Sternocleidomastoid (tissue), 1 donor: ENCODE measurements around a stretch of chr14.

DNA sequence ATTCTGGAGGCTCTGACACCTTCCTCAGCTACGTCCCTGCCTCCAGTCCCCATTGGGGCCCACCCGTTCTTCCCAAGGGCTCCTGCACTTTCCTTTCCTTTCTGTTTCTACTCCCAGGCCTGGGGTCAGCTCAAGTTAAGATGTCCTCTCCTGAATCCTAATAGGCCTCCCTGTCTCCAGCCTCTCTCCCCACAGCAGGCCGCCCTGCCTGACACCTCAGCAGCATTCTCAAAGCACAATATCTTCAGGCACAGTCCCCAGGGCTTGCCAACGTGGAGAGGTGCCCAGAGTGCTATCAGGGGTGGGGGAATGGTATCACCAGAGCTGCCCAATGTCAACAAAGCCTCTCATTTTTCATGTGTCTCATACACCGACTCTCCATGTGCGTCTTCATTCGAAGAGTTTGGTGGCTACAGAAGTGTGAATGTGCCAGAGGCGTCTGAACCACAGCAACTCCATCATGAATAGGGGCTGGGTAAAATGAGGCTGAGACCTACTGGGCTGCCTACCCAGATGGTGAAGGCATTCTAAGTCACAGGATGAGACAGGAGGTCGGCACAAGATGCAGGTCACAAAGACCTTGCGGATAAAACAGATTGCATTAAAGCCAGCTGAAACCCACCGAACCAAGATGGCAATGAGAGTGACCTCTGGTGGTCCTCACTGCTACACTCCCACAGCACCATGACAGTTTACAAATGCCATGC is 122.9 kb downstream of the FOXN3 start:
- PRO-cap = no peak

- PRO-cap = no peak
These were observed 65.5 kb downstream of the FOXN3 start for GRCh38 chr14:89351361-89352029.

- PRO-cap = no peak
These were observed 1.5 kb upstream of the FOXN3 start for GRCh38 chr14:89418450-89419027.

DNA sequence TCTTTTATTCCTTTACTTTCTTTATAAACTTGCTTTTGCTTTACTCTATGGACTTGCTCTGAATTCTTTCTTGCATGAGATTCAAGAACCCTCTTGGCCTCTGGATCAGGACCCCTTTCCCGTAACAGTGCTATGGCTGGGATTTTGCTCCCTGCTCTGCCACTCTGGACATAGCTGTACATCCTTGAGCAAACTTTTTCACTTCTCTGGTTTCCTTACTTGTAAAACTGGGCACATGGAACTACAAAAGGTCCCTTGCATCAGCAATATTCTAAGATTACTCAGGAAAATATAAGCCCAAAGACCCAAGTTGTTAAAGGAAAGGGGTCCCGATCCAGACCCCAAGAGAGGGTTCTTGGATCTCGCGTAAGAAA is 124.6 kb upstream of the FOXN3 start:
- PRO-cap = no peak

DNA sequence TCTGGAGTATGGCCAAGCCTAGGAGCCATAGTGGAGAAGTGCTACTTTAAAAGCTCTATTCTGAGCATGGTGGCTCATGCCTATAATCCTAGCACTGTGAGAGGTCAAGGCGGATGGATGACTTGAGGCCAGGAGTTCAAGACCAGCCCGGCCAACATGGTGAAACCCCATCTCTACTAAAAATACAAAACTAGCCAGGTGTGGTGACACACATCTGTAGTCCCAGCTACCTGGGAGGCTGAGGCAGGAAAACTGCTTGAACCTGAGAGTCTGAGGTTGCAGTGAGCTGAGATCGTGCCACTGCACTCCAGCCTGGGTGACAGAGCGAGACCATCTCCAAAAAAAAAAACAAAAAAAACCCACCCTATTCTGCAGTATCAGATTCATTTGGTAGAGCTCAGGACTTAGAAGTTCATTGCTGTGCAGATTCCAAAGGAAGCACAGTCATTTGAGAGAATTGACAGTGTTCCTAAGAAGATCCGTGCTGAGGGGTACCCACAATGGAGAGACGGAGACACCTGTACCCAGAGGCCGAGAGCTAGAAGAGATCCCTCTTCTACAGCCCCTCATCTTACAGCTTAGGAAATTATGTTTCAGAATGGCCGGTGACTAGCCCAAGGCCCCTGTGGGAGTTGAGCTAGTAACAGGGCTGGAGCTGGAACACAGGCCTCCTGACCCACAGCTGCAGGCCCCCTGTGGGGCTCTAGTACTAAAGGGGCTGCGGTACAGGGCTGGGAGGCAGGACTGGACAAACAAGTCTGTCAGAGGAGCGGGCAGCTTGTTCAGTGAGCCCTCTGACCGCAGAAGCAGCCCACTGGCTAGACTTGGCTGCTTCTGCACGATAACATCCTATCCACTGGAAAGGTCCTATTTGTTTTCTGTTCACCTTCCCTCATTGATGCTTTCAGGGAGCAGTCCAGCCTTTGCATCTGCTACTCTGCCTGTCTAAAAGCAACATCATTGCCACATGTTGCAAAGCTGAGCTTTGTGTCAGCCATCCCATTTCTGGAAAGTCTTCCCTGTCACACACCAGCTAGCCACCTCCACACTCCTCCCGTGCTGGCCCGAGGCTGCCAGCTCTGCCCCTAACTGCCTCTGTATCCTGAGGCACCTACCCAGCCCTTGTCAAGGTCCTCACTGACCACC is 9.9 kb downstream of the PSMC1 start:
- PRO-cap = no peak

DNA sequence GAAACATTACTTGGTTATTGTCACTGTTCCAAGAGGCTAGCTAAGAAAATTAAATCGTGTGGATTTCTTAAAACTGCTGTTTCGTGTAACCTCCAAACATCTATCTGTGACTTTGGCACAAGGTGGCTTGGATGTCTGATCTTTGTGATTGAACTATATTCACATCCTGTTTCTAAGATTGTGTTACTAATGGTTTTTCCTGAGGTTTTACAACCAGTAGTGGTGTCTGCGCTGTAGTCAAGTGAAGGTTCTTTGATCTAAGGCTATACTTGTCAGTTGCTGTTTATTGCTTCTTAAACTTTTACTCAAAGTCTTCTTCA is 12.4 kb upstream of the CALM1 start:
- PRO-cap = no peak

DNA sequence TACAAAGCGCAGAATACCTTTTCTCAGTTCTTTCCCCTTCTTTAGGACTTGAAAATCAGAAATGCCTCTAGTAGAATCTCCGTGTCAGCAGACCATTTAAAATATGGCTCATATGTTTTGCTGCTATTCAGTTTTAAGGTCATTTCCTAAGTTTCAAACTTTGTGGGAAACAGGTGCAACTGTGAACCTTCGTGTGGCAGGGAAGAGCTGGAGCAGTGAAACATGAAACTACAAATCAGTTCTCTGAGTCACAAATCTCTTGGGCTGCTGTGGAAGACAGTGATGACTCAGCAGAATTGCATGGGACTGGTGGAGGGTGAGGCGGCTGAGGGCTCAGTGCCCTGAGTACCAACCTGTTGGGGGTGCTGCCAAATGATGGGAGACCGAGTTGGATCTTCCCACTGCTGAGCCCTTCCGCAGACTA is 8.5 kb upstream of the CALM1 start:
- PRO-cap = no peak

GRCh38 chr14:90401080-90401736 is 4.4 kb downstream of the CALM1 start:
- PRO-cap = no peak

DNA sequence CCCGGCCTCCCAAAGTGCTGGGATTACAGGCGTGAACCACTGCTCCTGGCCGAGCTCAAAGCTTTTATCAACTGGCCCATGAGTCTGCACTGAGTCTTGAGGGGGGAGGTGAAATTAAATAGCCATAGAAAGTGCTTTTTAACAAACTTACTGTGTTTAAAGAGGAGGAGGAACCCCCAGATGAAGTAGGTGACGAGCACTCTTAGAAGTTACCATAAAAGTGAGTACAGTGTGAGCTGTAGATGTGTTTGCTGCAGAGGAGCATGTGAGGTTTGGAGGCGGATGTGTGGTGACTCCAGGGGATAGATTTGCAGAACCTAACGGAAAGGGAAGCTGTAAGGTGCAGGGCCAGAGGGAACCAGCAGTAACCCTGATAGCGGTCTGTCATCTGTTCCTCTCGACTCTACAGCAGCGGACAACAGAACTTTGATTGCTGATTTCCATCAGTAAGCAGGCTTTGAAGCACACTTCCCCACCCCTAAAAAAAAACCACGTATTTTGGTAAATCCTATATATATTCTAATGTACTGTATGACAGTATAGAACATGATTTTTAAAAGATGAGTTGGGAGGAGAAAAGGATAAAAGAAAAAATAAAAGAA is 5.2 kb downstream of the CALM1 start:
- PRO-cap = no peak

DNA sequence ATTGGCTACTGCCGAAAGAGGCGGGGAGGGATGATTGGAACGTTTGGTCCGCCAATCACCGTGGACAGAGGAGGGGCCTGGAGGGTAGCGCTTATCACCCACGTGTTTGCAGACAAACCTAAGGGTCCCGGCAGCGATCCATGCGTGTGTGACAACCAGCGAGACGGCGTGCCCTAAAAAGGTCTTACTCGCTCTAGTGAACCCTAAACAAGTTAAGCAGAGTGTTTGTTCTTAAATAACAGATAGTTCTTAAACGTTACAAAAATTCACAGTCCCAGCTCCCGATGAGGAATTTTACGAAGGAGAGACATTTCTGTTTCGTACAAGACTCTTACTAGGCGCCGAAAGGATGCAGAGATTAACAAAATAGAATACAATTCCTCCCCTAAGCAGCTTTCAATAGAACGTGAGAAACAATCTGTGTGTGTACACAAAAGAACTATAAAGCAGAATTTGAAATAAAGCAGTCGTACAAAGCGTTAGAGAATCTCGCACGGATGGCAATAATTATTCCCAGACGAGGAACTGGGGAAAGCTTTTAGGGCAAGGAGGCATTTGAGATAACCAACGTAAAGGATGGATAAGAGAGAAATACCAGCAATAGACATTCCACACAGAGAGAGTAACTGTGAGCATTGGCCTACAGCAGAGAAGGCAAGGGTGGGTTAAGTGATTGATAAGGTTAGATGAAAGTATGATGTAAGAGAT is 753 bp upstream of the RPS6KA5 start:
- PRO-cap = unidirectional peak, plus-strand start at position 121 of the sequence

- PRO-cap = no peak
These were observed 5.2 kb upstream of the GPR68 start for GRCh38 chr14:91249686-91250102.

DNA sequence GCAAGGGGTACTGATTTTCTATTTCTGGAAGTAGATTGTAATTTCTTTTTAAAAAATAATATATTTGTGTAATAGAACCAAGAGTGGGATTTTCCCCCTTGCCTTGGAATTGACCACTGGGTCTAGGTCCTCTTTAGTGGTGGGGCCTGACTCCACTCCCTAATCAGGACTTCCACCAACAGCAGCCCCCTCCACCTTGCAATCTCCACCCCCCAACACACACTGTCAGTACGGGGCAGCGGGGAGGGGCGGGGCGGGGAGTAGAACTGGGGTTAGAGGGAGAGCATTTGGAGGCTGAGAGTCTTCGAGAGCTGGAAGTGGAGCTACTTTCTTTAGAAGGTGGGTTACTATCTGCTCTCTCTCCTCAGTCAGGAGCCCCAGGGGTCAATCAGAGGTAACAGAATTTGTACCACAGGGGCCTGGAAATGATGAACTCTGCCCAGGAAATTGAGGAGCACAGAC is 18.3 kb upstream of the GPR68 start:
- PRO-cap = no peak

DNA sequence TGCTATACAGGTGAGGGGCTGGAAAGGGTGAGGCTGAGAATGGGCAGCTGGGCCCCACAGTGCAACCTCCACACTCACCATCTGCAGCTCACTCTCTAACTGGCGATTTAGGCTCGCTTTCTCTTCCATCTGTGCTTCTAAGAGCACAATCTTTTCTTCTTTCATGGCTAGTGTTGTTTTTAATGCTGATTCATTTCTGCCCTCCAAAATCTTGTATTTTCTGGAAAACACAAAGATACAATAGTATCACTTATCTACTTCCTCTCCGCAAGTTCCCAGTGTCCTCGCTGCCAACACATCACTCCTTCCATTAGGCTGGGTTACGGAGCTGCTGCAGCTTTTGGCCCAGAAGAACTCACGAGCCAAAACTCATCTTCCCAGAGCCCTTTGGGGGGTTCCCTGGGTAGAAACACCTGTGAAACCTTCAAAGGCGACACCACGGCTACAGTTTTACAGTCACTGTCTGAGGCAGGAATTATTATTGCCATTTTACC is 63.8 kb upstream of the GPR68 start:
- PRO-cap = no peak

DNA sequence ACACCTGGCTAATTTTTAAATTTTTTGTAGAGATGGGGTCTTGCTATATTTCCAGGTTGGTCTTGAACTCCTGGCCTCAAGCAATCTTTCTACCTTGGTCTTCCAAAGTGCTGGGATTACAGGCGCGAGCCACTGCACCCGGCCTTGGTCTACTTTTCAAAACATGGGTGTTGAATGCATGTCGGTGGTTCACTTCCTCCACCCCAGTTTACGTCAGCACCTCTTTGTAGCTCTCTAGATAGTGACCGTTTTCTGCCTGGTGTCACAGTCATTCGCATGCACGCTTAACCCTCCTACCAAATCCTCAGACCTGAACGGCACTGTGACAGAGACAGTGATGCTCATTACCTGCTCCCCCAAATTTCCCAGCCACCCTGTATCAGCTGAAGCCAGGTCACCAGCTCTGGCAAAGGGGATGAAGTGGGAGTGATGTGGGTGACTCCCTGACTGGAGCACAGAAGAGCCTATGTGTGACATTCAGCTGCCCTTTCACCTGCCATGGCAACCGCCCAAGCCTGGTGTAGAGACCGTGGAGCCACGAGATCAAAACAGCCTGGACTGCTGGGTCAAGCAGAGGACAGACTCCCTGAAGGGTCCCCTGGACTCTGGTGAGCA is 66.2 kb upstream of the GPR68 start:
- PRO-cap = no peak

DNA sequence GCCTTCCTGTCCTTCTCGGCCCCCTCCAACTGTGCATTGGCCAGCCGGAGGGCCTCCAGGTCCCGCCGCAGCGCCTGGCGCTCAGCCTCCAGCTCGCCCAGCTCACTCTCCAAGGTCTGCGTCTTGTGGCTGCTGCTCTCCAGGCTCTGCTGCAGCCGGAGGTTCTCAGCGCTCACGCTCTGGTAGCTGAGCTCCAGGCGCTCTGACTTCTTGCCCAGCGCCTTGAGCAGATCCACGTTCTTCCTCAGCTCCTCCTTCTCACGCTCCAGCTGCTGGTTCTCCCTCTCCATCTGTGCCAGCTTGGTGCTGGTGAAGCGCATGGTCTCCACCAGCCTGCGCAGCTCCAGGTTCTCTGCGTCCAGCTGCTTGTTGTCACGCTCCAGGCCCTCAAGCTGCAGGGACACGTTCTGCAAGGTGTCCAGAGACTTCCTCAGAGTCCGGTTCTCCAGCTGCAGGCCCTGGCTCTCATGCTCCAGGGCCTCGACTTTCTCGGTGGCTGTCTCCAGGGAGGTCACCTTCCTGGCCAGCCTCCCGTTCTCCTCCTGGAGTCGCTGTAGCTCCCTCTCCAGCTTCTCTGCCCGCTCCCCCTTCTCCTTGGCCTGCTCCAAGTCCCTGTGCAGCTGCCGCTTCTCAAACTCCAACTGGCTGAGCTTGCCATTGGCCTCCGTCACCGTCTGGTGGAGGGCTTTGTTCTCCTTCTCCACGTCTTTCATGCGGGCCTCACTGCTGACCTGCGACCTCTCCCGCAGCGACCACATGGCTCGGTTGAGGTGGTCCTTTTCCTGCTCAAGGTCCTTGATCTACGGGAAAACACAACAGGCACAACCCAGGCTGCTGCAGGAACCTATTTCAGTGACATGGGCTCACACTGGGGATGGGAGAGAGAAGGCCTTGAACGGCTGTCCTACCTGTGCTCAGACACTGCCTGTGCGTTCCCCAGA is 69.1 kb upstream of the GPR68 start:
- PRO-cap = no peak

GRCh38 chr14:91325088-91325701 is 80.7 kb upstream of the GPR68 start:
- PRO-cap = no peak

DNA sequence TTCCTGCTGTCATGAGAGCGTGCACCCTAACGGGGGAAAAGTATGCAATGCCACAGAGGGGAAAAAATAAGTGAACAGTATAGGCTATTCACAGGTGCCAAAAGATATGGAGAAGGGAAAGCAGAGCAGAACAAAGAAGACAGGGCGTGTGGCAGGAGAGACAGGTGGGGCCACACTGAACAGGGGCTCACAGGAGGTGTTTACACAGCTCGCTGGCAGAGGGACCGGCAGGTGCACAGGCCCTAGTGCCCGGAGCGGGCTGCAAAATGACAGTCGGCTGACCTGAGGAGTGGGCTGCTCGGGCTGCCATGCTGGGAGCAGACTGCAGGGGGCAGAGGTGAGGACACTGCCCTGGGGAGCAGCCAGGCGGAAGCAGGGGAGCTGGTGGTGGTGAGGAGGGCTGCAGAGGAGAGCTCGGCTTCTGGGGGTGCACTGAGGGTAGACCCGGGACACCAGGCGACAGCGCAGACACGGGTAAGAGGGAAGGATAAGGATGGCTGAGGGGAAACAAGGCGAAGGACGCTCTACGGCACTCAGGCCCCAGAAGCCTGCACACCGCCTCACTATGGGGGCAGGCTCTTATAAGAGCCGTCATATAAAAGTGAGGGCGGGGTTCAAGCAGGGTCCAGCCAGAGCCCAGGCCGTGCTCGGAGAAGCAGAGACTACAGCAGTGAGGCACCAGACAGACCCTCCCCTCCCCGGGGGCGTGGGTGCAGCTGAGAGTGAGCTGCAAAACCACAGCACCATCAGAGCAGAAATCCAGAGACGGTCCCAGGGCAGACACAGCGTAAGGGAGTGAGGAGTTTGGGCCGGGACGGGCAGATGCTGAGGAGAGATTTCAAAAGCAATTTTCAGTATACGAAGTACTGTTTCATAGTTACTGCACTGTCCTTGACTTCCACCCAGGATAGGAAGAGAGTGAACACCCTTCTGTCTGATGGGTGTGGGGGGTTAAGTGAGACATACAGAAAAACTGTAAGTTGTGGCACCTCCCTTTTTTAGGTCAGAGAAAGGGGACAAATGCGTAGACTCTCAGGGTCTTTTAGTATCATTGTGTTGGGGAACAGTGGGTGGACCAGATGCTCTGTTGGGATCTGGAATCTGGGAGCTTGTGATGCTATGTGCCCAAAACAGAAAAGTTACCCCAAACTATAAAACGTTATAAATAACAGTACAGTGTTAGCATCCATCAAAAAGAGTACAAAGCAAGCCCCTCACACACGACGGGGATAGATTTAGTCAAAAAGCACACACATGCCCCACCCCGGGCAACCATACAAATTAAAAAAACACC is 62.4 kb downstream of the CCDC88C start:
- PRO-cap = no peak

DNA sequence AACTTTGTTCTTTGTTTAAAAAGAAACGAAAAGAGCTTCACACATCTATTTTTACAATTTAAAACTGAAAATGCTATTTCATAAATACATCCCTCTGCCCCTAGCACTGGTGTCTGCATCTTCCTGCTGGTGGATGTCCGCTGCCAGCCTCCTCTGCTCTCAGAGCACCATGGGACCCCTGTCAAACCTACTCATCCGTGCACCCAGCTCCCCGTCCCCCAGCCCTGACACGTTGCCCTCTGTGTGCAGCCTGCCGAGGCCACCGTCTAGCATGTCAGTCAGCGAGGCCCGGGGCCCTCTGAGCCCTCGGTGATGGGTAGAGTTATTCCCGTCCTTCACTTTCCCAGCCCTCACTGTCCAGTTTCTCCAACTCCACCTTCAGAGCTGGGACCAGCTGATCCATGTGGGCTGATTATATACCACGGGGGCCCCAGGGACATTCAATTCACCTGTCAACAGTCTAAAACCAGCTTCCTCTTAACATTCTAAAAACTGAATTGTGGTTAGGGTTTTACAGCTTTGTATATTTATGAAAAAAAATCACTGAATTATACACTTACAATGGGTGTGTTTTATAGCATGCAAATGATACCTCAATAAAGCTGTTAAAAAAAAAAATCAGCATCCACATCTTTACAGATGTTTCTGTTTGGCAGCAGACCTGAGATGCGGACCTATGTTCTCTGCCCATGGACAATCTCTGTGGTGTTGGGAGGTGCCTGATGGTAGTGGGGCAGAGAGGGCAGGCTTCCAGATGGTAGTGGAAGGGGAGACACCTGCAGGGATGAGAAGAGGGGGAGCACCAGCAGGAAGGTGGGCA is 61.3 kb downstream of the CCDC88C start:
- PRO-cap = no peak

- PRO-cap = no peak
These were observed 47.9 kb downstream of the CCDC88C start for GRCh38 chr14:91369351-91370493.

GRCh38 chr14:91373476-91374389 is 43.9 kb downstream of the CCDC88C start:
- PRO-cap = no peak